Measurements from ENCODE around the genes GPR176 and BUB1B.

GRCh38 chr15:37093462-37094000 lies 6.8 kb downstream of the MEIS2 start:
- PRO-cap = no peak

GRCh38 chr15:37101624-37102789 lies 1.7 kb upstream of the MEIS2 start:
- PRO-cap = bidirectional peak, plus-strand start at chr15:37101843, minus-strand start at chr15:37101739

GRCh38 chr15:37104043-37104784 lies 3.9 kb upstream of the MEIS2 start:
- PRO-cap = no peak

- PRO-cap = unidirectional peak, plus-strand start at chr15:37110341
Measured at GRCh38 chr15:37109922-37110703, 9.8 kb upstream of the MEIS2 start.

GRCh38 chr15:38685726-38686636 lies 121.4 kb upstream of the RASGRP1 start:
- PRO-cap = no peak

- PRO-cap = no peak
Measured at GRCh38 chr15:38828448-38828845, 263.8 kb upstream of the RASGRP1 start.

DNA sequence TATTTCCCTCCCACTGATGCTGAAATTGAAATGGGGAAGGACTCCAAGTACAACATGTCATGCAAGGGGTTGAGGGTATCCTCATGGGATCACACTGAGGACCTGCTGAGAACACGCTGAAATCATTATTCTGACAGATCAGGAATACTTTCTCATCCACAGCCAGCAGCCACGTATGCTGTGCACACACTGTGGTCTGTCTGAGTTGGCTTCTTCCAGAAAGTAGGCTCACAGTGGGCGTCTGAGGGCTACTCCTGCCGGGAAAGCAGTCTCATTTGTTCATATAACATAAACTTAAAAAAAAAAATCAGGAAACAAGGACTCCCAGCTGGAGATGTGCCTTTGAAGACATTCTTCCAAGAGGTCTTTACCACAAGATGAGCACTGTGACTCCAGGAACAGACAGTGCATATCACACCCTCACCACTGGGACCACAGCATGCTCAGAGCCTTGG lies 300.4 kb upstream of the RASGRP1 start:
- PRO-cap = no peak

GRCh38 chr15:38868168-38868872 lies 303.7 kb upstream of the RASGRP1 start:
- PRO-cap = no peak

DNA sequence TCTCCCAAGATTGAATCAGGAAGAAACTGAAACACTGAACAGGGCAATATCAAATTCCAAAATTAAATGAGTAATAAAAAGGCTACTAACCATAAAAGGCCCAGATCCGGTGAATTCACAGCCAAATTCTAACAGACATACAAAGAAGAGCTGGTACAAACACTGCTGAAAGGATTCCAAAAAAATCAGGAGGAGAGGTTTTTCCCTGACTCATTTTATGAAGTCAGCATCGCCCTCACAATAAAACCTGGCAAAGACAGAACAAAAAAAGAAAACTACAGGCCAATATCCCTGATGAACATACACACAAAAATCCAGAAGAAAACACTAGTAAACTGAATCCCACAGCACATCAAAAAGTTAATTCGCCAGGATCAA lies 462.3 kb upstream of the THBS1 start:
- PRO-cap = no peak

GRCh38 chr15:39301569-39302226 lies 279.2 kb upstream of the THBS1 start:
- PRO-cap = no peak

DNA sequence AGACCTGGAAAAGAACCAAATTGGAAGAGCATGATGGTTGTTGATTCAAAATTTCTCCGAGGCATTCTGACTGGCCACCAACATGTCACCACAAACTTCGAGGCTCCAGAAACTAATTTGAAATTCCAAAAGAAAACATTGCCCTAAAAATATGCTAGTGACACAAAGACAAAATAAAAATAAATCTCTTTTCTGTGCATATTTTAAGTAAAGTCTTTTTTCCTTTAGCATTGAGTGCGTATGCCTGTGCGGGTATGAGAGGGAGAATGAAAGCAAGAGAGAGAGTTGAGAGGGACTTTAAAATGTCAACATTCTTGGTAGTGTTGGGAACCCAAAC lies 147.0 kb upstream of the THBS1 start:
- PRO-cap = no peak

- PRO-cap = unidirectional peak, plus-strand start at chr15:39593258; unidirectional peak, plus-strand start at chr15:39593311
Measured at GRCh38 chr15:39592978-39593877, 12.3 kb downstream of the THBS1 start.

- PRO-cap = no peak
Measured at GRCh38 chr15:39623533-39624075, 42.7 kb downstream of the THBS1 start.

DNA sequence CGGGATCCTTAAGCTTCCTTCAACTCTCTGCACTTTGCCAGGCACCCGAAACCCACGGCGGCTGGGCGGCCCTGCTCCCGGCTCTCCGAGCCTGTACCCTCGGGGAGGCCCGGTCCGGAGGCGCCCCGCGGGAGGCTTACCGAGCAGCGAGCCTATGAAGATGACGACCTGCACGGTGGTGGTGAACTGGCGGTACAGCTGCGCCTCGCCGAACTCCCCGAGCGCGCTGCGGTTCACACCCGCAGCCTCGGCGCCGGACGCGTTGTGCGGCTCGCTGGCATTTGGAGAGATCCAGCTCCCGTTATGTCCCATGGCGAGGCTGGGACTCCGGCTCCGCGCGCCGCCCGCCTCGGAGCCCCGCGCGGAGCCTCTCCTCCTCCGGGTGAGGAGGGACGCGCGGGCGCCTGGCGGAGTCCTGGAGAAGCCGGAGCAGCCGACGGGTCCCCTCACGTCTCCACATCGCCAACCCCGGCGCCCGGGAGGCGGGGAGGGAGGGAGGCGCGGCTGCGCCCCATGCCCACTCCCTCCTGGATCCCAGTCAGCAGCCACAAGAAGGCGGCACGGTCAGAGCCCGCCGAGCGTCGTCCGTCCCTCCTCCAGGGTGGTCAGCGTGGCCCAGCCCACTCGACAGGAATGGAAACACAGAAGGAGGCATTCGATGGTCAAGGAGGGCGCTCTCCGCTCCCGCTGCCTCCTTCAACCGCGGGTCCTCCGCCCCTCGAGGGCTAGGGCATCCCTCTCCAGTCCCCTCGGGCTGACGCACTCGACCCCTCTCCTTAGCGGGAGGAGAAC lies at the start of gene GPR176:
TSS of gene GPR176 (minus strand) at position 552 of the 792 bp plus-strand sequence.
- PRO-cap = bidirectional peak, plus-strand start at position 654 of the sequence, minus-strand start at position 467 of the sequence

GRCh38 chr15:39993308-39993997 lies 45.5 kb downstream of the SRP14 start:
- PRO-cap = no peak

DNA sequence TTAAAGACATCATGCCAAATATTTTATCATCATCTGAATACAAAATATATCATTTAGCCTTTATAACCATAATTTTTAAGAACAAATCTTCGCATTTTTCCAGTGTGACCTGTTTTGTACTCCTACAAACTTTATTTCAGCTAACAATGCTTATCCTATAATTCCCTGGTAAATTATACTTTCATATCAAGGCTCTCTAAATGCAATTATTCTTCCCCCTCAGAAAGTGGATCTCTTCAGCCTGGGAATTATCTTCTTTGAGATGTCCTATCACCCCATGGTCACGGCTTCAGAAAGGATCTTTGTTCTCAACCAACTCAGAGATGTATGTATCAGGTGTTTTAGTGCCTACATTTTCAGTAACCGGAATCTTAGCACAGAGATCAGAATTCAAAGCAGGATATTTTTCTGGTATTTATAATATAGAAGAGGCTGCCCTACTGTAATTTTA lies 42.2 kb downstream of the SRP14 start:
- PRO-cap = no peak

- PRO-cap = no peak
Measured at GRCh38 chr15:40095323-40095946, 13.2 kb downstream of the BMF start.

DNA sequence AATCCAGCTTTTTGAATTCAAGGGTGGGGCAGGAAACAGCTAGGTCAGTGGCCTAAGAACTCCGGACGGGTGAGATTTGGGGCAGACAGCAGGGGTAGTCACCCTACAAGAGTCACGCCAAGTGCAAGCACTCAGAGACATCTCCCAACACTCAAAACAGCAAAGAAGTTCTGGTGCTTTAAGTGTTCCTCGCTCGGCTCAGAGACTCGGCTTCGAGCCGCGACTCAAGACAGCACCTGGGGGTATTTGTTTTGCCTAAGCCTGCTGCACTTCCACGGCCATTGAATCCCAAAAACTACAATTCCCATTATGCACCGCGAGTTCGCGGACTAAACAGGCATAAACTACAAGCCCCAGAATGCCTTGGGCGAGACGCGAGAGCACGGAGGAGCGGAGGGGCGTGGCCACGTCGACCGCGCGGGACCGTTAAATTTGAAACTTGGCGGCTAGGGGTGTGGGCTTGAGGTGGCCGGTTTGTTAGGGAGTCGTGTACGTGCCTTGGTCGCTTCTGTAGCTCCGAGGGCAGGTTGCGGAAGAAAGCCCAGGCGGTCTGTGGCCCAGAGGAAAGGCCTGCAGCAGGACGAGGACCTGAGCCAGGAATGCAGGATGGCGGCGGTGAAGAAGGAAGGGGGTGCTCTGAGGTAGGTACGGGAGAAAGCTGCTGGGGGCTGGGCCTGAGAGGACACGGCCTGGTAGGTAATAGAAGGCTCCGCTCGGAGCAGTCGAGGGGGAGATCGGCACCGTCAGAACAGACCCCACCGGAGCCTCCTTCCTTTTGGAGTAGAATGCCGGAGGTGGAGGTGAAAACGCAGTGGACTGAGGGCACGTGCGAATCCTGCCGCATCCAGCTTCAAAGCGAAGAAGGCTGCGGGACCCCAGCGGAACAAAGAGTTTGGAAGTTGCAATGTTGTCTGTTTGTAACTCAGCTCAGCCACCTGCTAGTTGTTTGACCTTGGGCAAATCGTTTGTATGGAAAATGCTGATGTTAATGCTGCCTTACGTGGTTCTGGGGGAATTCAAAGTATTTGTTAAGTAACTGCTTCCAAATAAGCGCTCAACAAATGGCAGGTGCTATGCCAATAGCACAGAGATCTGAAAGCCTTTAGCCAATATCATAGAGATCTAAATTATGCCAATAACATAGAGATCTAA lies at the start of gene BUB1B:
TSS of gene BUB1B (plus strand) at position 455 of the 1,152 bp plus-strand sequence.
- PRO-cap = bidirectional peak, plus-strand start at position 455 of the sequence, minus-strand start at position 283 of the sequence

DNA sequence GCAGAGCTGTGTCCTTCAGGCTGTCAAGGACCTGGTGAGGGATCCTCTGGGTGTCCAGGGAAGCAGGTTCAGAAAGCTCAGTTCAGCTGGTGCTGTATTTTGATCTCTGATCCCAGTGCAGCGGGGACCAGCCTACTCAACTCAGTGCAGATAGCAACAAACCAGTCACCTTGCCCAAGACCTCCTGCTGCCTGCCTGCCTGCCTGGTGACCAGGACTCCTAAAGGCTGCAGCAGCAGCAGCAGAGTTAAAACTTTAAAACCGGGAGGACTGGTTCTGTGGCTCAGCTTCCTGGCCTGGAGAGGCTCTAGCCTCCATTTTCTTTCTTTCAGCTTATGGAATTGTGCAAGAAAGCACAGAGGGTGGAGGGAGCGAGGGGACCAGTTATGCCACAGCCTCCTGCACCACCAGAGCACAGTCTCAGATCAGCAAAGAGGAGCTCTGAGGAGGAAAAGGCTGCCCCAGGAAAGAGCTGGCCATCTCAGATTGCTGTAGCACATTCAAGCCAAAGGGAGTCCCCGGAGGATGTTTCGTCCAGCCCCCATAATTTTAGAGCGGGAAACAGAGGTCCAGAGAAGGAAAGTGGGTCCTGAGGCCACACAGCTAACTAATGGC lies 6.4 kb downstream of the PAK6 start:
- PRO-cap = no peak

DNA sequence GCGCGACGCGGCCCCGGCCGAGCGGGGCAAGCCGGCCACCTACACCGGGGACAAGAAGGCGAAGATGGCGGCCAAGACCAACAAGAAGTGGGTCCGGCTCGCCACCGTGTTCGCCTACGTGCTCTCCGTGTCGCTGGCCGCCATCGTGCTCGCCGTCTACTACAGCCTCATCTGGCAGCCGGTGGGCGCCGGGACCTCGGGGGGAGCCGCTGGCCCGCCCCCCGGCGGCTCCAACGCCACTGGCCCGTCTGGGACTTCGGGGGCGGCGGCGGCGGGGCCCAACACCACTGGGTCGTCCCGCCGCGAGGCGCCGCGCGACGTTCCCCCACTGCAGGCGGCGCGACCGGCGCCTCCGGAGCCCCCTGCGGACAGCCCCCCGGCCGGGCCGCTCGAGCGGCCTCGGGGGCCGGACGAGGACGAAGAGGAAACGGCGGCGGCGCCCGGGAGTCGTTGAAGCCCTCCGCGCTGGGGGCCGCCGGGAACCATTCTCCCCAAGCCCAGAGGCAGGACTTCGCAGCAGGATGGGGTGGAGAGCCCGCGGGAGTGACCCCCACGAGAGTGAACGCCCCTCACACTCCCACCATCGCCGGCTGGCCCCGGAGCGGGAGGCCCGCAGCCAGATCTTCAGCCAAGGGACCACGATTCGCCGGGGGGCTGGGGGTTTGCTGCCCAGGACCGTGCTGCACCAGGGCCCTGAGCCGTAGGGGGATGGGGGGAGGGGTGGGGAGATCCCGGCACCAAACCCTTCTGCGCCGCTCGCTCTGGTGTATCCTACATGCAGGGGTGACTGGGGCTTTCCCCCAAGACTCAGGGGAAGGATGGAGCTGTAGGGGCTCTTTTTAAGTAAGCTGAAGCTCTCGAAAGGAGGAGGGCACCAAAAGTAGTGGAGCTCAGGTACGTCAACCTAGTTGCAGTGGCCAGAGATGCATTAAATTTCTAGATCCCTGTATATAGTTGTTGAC lies 853 bp downstream of the INAFM2 start:
- PRO-cap = bidirectional peak, plus-strand start at position 284 of the sequence, minus-strand start at position 250 of the sequence; bidirectional peak, plus-strand start at position 509 of the sequence, minus-strand start at position 490 of the sequence; unidirectional peak, minus-strand start at position 702 of the sequence

All from sciatic nerve (tissue), 1 donor.